NT2/D1 (cell line): ENCODE measurements around a stretch of chr18.

DNA sequence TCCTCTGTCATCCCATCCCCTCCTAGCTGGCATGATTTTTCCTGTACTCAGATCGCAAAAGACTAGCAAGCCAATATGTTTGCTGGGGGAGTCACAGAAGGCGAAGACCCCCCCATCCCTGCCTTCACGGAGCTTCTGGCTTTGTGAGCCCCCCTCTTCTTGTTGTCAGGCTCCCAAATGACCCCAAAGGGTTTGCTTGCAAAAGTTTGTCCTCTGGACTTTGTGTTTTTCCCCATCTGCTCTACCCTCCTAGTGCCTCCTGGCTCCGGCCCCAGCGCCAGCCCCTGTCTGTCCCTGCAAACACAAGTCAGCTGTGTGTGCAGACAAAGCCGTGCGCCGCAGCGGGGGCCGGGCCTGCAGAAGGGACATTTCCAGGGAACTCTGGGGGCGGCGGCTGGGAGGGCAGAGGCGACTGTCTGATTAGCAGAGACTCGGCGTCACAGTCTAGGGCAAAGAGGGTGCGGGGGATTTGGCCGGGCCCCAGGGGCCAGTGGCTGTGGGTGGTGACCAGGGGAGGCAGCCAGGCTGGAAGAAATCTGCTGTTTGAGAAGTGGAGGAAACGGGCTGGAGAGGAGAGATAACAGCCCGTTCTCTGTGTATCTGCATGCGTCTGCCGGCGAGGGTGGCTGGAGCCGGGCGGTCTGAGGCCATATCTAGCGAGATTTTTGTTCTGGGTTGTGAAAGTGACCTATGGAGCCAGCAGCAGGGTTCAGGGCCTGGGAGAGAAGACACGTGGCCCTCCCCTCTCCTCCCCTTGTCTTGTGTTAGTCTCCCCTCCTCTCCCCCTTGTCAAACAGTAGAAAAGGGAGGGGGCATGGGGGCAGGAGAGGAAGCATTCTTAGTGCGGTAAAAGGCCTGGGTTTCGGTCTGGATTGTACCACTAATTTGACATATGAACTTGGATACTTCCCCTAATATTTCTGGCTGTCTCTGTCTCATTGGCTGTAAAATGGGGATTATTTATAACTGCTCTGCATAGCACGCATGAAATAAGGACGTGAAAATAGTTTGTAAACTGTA lies 169.5 kb downstream of the SMAD7 start:
- RRBS, 2 experiments = no CpG with 5 or more reads among the region's 30 CpGs

DNA sequence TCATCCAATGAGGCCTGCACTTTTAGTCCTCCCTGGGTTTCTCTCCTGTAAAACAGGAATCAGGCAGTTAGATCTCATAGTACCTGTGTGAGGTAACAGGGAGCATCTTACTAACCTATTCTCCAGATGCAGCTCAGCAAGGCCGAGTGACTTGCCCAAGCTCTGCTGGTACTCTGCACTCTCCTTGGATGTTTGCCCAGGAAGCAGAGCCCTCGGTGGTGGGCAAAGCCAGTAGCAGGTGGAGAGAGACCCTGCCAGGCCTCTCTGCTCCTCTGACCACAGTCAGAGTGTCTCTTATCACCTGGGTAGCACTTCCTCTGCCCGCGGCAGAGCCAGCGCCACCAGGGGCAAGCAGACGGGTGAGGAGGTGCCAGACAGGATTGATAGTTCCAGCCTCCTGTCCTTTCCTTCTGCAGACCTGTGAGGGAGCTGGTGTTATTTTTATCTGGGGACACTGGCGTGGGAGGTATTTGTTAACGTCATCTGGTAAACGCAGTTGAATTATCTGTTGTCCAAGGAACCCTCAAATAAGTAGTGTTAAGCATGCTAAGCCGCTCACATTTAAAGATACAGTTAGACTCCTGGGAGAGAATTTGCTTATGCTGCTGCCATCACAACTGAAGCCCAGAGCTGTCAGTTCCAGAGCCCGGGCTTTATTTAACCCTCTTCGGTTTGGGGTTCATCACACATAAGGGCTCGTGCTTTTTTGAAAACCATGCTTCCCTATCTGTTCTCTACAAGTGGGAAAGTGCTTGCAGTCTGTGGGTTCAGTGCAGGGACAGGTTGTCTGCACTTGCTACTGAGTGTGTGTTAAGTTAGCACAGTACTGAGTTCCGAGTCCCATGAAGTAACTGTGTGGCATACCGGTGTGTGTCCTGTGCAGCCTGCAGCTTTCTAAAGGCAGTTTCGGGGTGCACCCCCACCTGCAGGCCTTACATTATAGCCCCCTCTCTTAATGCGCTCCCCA lies 152.8 kb downstream of the SMAD7 start:
- RRBS, 2 experiments = no CpG with 5 or more reads among the region's 17 CpGs

GRCh38 chr18:48868762-48869498 lies 81.8 kb downstream of the SMAD7 start:
- RRBS, 2 experiments = no CpG with 5 or more reads among the region's 10 CpGs

DNA sequence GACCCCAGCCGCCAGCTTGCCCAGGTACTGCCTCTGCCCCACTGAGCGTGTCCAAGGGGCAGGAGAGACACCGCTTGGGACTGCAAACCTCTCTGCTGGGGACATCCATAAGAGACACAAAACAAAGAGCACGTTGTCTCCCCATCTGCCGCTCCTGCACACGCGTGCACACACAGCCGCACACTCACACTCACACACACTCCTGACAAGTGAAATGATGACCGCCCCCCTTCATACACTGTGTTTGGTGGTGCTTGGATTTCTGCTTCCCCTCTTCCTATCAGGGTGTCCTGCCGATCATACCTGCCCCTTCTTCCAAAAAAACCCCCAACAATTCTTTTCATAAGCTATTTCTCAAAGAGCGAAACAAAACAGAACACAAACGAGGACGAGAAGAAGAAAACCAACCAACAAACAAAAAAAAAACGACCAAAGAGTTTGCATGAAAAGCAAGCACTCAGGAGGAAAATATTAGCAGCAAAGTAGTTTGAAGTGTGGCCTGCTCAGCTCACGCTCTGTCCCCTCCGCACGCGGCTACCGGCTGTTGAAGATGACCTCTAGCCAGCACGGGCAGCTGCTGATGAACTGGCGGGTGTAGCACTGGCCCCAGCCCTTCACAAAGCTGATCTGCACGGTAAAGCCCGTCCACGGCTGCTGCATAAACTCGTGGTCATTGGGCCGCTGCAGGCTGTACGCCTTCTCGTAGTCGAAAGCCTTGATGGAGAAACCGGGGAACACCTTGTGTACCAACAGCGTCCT lies 29.7 kb downstream of the SMAD7 start:
- RRBS, 2 experiments = 100% methylated on average over 1 of the region's 31 CpGs; no CpG with 5 or more reads in 1 of the 2 experiments

DNA sequence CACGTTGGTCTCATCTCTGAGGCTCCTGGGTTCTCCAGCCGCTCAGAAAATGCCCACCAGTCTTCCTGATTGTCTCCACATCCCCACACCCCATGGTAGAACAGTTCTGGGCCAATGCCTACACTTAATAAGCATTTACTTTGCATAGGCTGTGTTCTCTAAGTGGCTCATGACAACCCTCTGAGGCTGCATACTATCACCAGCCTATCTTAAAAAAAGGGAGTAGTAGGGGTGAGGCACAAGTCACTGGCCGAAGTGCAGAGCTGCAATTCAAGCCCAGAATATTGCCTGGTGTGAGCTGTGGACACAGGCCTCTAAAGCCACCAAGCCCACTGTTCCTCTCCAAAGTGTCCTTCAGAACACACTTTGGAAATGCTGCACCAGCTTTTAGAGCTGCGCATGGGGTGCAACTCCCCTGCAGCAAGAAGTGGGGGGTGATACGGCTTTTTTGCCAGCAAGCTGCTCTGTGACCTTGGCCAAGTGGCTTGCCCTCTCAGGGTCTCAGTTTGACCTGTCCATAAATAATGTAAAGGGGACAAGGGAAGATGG lies 23.0 kb downstream of the SMAD7 start:
- RRBS, 2 experiments = no CpG with 5 or more reads among the region's 5 CpGs

DNA sequence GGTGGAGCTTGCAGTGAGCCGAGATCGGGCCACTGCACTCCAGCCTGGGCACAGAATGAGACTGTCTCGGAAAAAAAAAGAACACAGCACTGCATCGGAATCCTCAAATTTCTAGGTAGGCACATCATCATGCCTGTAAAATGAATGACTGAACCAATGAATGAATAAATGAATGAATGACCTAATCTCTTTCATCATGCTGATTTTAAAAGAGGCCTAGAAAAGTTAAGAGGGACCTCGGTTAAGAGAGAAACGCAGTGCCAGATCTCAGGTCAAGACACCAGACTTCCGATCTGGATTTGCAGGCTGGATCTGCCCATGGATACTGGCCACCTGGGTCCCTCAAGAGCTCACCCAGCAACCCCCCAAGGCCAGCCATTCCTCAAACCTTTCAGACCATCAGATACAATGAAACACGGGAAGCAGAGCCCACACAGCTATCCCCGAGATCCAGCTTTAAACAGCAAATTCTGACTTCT lies 5.3 kb downstream of the SMAD7 start:
- RRBS, 2 experiments = no CpG with 5 or more reads among the region's 9 CpGs

DNA sequence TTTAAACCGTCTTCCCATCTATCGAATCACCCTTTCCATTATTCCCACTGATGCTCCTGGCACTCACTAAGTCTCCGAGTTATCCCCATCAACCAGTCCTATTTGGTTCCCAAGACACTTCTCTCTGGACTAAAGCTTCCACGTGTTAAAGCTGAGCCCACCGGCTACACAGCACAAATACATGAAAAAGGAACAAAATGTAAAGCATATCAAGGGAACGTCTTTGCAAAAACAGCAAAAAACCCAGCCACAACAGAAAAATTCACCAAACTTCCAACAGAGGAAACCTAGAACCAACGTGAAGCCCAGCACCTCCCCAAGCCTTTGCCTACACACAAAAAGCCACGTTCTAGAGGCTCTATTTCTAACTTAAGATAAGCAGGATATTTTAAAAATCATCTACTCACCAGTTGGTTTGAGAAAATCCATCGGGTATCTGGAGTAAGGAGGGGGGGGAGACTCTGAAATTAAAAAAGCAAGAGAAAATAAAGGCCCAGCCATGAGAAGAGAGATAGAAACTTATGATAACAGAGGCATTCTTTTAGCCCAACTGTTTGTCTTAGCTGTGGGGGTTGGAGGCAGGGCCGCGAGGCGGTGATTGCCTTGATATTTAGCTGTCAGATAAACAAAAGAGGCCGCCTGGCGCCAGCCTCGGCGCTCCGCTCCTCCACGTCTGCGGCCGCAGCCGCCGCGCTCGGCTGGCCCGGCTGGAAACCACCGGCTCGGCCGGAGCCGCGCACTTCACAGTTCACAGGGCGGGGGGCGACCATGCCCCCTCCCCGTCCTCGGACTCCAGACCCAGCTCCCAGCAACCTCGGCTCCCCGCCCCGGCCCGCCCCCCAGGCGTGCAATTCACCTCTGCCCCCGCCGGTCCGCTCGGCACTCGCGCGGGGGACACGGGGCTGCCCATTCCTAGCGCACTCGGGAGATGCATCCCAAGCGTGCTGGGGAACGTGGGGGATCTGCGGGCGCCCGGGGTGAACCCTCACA lies 2.5 kb downstream of the SMAD7 start:
- RRBS, 2 experiments = under 1 to 2% methylated on average over 11 to 22 of the region's 54 CpGs

GRCh38 chr18:48997586-48999066 lies 47.4 kb upstream of the SMAD7 start:
- RRBS, 2 experiments = no CpG with 5 or more reads among the region's 29 CpGs

GRCh38 chr18:49093996-49094687 lies 143.4 kb upstream of the SMAD7 start:
- RRBS, 2 experiments = no CpG with 5 or more reads among the region's 6 CpGs

DNA sequence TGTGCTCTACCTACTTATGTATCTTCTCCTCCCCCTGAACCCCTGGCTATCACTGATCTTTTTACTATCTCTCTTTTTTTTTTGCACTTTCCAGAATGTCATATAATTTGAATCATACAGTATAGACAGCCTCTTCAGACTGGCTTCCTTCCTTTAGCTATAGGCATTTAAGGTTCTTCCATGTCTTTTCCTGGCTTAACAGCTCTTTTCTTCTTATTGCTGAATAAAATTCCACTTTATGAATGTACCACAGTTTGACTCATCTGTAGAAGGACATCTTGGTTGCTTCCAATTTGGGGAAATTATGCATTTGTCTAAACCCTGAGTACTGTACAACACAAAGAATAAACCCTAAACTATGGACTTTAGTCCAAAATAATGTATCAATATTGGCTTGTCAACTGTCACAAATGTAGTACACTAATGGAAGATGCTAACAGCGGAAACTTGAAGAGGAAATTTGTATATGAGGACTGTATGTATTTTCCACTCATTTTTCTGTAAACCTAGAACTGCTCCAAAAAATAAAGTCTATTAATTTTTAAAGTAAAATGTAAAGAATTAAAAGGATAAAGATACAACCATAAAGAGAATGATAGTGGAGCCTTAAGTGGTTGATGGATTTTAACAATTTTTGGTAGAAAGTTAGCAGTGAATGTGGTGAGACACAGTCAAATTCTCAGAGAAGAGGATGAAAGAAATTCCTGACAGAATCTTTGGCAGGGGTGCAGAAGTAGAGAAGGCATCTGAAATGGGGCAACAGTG lies 143.6 kb downstream of the DYM start:
- RRBS, 2 experiments = no CpG with 5 or more reads among the region's 1 CpG

DNA sequence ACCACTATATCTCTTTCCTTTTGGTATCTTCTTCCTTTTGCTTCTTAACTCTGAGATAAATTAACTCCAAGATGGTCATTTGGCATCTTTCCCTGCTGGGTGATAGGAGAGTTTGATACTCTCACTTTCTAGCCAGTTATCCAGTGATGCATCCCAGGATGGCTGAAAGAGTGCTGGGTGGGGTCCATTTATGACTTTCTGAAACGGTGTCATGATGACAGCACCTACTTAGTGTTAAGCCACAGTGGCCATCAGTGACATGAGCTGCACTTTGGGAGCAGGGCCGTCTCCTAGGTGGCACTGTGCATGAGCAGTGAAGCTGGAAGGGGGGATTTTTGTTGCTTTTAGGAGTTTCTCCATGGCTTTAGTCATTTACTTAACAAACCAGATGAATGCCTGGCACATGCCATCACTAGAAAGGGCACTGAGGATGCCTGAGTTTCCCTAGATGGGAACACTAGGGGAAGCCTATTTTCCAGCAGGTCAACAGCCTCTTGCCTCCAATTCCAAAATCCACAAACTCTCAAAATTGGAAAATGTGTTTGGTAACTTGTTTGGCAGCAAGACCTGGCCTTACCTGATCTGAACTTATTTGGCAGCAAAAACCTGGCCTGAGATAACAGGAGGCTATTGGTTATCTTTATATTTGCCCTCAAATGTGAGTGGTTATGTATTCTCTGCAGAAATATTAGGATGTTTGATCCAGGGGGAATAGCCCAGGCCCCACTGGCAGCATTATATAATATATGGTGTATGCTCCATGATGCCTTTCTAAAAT lies 2.5 kb downstream of the LIPG start:
- RRBS, 2 experiments = no CpG with 5 or more reads among the region's 2 CpGs

DNA sequence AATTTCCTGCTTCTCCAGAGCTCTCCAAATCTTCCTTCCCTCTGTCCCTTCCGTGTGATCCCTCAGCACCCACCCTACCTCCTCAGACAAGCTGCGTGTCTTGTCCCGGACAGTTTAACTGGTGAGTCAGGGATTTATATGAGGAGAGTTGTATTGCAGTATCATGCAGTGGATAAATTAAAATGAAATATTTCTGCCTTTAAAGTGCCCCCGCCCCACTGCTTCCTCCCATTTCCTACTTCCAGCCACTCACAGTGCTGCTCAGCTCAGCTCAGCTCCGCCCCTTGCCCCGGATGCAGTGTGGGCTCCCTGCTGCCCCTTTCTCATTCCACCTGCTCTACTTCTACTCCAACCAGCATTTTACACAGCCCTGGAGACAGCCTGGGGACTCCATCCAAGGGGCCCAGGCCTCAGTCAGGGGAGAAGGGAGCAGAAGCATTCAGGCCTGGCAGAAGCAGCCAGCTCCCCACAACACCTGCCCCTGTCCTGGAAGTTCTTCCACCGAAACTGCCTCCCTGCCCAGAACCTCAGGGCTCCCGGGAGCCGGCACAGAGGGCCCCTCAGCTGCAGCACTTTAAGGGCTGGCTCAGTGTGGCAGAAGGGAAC lies 102.1 kb downstream of the LIPG start:
- RRBS, 2 experiments = no CpG with 5 or more reads among the region's 9 CpGs

DNA sequence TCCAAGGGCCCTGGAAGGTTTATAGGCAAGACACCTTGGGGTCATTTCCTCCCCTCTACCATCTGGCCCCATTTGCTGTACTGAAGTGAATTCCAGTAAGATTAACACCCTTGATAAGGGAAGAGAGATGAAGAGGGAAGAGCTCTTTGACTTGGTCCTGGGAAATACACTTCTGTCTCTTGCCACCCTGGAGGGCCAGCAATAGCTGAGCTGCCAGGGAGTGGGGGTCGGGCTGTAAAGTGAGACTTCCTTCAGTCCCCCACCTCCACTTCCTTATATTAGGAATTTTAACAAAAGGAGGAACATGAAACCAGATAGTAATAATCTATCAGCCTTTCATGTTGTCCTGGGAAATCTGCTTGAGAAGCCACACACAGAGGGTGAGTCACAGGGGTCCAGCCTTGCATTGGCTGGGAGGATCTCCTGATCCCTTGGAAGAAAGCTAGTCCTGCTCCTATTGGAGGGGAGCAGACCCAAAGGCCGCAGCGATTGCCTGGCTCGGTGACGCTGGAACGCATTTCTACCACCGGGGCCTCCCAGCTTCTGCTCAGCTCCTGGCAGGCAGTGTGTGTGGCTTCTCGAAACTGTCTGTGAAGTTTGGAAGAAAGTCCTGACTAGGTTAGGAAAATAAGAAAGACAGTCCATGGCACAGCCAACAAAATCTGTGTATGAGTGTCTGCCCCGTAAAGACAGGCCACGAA lies 87.3 kb downstream of the ACAA2 start:
- RRBS, 2 experiments = no CpG with 5 or more reads among the region's 10 CpGs

- RRBS, 2 experiments = no CpG with 5 or more reads among the region's 6 CpGs
Observed at GRCh38 chr18:49730750-49731364, 82.5 kb downstream of the ACAA2 start.

DNA sequence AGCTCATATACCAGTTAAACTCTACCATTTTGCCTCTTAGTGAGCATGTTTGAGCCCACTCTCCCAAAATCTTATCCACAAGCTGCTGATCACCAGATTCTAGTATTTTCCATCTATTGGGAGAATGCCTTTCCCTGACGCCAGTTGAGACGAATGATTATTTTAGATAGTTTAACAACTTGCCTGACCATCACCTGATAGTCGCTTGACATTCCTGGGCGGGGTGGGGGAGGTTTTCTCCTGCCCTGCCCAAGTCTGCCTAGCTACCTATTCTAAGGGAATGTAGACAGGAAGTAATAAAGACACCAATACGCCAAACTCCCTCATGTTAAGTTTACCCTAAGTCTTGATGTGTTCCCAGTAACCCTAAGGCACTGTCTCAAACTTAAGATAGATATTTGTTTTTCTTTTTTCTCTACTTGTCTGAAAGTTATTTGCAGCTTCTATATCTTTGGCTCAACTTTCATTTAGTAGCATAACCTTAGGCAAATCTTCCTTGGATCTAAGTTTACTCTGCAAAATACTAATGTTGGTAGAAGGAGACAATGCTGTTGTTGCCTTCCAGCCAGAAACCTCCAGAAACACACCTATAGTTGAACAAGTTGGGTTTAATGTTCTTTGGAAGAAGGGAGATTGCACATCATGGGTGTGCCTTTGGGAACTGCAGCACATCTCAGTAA lies 4.7 kb upstream of the ACAA2 start:
- RRBS, 2 experiments = no CpG with 5 or more reads among the region's 5 CpGs

- RRBS, 2 experiments = no CpG with 5 or more reads among the region's 6 CpGs
Observed at GRCh38 chr18:49834294-49834722, 21.0 kb upstream of the ACAA2 start.

DNA sequence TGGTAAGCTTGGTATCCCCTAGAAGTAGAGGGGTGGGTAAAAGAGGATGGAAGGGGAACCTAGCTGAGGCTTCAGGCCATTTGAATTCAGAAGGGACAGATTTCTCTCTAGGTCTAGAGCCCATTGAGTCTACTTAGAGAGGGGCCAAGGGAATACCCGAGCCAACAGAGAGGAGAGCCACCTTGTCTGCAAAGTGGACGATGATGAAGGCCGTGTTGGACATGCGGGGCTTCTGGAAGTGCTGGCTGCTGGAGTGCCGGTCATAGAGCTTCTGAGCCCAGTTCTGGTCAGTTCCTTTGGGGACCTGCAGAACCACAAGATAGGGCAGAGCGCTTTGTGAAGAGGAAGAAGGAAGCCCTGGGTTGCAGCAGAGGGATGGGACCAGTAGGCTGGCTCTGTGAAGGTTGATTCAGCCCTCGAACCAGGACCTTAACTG lies 140.8 kb upstream of the ACAA2 start:
- RRBS, 2 experiments = no CpG with 5 or more reads among the region's 7 CpGs

- RRBS, 2 experiments = no CpG with 5 or more reads among the region's 3 CpGs
Observed at GRCh38 chr18:50127619-50128124, 67.3 kb downstream of the MYO5B start.

DNA sequence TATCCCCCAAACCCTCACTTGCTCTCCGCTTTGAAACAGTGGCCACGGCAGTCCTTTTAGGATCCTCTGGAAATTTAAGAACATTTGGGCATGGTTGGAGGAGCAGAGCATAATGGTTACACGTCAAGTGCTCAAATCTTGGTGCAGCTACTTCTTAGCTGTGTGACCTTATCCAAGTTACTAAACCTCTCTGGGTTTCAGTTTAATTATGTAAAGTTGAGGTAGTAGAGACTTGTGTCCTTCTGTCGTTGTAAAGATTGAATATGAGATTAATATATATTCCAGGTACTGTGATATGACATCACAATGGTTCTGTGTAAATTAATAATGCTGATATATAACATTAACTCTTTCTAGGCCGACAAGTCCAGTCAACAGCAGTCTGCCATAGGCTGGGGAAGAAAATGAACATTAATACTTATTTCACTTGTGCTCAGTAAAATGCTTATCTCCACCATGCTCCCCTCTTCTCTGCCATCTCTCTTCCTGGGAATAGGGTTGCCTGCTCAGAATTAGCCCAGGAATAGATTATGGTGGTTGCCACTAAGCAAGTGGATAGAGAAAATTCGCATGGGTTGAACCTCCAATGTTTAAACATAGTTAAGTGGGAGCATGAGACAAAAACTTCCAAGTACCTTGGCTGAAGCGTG lies 62.7 kb downstream of the MYO5B start:
- RRBS, 2 experiments = no CpG with 5 or more reads among the region's 7 CpGs

DNA sequence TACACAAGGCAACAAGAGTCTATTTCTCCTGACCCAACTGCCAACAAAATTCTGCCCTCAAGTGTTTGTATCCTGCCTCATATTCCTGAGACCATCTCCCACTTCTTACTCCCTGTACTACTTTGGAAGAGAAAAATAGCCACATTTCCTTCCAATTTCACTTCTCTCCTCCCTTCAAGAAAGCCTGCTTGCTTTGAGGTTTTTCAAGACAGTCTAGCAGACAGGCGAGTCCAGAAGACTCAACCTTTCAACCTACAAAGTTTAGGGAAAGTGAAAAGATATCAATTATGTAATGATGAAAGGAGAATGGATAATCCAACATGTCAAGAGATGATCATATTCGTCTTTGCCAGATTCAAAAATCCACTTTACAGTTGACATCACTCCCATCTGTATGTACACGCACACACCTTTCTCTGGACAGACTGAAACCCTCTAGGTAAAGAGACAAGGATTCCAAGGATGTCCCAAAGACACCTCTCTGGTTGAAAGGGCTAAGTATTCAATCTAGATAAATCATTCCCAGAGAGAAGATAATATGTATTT lies 59.8 kb downstream of the MYO5B start:
- RRBS, 2 experiments = no CpG with 5 or more reads among the region's 3 CpGs